Measurements from ENCODE around the genes DEFB131B and RNF121.

DNA sequence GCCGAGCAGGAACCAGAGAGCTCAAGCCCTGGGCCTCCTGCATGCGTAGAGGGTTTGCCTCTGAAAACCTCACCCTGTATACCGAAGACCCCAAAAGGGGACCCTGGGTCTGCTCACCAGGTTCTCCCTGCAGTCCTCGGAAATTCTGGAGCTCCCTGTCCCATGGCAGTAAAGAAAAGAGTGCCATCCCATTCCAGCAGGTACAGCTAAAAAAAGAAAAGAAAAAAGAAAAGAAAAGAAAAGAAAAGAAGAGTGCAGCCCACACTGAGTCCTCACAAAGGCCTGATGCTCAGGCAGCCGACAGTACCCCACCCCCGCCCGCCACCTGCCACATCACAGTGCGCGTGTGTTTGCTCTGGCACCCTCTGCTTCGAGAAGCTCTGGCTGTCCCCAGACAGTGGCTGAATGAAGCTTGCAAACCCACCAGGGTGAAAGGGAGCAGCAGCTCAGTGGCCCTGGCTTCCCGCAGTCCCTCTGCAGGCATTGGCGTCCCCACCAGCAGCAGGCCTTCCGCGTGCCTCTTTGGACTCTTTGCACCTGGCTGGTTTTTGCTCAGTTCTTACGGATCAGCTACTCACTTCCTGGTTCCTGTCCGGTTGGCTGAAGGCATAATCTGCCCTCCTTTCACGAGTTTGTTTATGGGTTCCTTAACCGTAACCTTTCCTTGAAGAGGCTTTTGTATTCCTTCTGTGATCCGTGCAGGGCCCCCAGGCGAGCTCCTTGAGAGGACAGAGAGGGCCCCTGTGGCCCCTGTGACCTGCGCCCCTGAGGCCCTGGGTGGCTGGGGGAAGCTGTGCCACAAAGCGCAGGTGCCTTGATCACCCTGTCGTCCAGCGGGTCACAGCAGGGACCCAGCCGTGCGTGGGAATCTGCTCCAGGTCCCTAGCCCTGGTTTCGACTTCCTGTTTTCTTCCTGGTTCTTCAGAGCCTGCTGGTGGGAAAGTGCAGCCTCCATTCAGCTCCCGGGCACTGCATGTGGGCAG, 28.1 kb upstream of the FADD start:
- PRO-cap, result no peak

DNA sequence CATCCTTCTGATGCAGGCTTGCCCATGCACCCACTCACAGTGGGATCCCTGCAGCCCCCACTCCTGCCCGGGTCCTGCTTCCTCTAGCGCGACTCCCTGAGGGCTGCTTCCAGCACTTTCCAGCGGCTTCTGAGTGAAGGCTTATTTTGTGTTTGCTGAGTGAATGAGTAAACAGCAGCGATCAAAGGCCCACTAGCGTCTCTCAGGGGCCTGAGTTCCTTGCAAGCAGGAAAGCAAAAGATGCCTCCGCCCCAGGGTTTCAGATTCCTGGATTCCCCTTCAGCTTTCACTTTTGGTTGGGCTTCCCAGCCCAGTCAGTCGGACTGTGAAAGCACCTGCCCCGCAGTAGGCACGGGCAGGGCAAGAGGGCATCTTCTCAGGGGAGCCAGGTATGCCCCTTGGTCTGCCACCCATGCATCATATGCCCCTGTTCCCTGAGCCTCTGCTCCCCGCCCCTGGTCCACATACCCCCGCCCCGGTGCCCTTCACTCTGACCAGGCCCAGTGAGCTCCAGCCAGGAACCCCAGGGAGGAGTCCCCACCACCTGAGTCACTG, 9.2 kb downstream of the FADD start:
- PRO-cap, result no peak

- PRO-cap, result no peak
Measured at GRCh38 chr11:70272004-70272630, 1.6 kb downstream of the PPFIA1 start.

GRCh38 chr11:70324701-70325178, 54.2 kb downstream of the PPFIA1 start:
- PRO-cap, result no peak

DNA sequence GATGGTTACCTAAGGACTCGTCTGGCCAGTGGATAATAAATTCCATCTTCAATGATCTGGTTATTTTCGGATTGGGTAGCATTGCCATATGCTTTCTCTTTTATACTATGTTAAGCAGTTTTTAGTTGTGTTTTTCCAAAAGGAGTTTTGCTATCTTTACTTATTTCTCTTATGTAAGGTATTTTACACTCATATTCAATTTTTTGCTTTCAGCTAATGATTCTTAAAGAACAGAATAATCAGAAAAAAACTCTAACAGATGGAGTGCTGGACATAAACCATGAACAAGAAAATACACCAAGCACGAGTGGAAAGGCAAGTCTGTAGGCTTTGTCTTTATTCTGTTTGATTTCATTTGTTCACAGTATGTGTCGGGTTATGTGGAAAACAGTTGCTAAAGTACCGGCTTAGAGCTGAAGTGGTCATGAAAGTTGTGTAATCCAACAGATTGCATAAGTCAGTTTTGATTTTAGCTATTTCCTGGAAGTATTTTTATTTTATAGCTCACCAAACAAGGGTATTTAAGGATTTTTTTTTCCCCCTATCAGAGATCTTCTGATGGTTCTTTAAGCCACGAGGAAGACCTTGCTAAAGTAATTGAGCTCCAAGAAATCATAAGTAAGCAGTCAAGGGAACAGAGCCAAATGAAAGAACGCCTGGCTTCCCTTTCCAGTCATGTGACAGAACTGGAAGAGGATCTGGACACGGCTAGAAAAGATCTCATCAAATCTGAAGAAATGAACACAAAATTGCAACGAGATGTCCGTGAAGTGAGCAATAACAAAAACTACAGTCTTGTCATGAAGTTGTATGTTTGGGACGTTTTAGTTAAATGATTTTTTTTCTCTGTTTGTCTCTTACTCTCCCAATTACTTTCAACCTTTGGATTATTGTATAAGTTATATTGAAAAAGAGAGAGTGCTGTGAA, 55.8 kb downstream of the PPFIA1 start:
- PRO-cap, result no peak

GRCh38 chr11:70428844-70429212, 30.5 kb downstream of the CTTN start:
- PRO-cap, result no peak

DNA sequence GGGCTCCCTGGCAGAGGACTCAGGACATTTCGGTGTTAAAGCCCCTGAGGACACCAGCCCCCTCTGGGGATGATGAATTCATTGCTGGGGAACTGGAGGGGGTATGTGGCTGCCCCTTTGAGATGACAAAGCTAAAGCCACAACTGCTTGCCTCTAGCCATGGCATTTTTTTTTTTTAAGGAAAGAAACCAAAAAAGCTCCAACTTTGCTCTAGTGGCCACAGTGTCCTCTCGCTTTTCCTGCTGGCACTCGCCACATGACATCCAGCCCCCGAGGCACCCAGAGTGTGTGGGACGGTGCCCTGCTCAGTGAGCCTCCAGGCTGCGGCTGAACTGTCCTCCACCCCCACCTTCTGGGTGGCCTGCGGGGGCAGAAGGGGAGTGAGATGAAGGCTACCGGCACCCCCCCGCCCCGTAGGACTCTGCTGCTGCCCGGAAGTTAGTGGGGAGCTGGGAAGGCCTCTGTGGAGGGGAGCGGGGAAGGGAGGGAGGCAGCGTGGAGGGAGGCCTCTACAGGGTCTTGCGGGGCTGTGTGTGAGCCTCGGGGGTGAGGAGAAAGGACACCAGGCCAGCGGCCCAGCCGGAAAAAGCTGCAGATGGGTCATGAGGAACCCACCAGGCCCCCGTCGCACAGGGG, 264.3 kb downstream of the CTTN start:
- PRO-cap, result no peak

DNA sequence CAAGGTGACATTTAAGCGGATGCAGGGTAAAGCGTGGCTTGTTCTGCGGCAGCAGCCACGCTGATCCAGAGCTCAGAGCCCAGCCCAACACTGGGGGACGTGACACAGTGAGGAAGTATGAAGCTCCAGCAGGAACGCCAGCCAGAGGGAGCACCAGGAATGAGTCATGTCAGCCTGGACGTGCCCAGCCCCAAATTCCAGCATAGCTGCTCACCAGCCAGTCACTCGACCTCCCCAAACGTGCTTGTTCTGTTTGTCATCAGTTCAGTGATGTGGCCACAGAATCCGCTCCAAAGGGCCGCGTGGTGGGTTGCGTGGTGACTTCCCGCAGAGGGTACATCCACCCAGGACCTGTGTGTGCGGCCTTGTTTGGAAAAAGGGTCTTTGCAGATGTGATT, 47.0 kb upstream of the SHANK2 start:
- PRO-cap, result no peak

- PRO-cap, result no peak
Measured at GRCh38 chr11:71454628-71455070, 1.6 kb downstream of the NADSYN1 start.

DNA sequence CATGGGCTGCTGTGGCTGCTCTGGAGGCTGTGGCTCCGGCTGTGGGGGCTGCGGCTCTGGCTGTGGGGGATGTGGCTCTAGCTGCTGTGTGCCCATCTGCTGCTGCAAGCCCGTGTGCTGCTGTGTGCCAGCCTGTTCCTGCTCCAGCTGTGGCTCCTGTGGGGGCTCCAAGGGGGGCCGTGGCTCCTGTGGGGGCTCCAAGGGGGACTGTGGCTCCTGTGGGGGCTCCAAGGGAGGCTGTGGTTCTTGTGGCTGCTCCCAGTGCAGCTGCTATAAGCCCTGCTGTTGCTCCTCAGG, 178 bp downstream of the KRTAP5-8 start:
- PRO-cap, result no peak

- PRO-cap, result no peak
Measured at GRCh38 chr11:71878386-71878645, at the start of gene DEFB131B. TSS of gene DEFB131B (plus strand) at chr11:71878453.

DNA sequence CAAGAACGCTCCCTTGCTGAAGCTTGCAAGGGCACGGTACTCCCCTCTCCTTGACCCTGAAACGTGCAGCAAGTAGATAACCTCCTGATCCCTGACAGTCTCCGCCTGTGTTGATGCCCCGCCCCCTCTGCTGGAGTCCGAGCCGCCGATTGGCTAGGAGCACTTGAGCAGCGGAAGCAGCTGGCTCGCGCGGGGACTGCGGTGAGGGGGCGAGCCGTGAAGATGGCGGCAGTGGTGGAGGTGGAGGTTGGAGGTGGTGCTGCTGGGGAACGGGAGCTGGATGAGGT, at the start of gene RNF121:
Gene RNF121 (plus strand): TSS at position 207 of the 287 bp plus-strand sequence.
- PRO-cap, result no peak

- PRO-cap, result no peak
Measured at GRCh38 chr11:72013264-72014252, 14.8 kb downstream of the IL18BP start.

DNA sequence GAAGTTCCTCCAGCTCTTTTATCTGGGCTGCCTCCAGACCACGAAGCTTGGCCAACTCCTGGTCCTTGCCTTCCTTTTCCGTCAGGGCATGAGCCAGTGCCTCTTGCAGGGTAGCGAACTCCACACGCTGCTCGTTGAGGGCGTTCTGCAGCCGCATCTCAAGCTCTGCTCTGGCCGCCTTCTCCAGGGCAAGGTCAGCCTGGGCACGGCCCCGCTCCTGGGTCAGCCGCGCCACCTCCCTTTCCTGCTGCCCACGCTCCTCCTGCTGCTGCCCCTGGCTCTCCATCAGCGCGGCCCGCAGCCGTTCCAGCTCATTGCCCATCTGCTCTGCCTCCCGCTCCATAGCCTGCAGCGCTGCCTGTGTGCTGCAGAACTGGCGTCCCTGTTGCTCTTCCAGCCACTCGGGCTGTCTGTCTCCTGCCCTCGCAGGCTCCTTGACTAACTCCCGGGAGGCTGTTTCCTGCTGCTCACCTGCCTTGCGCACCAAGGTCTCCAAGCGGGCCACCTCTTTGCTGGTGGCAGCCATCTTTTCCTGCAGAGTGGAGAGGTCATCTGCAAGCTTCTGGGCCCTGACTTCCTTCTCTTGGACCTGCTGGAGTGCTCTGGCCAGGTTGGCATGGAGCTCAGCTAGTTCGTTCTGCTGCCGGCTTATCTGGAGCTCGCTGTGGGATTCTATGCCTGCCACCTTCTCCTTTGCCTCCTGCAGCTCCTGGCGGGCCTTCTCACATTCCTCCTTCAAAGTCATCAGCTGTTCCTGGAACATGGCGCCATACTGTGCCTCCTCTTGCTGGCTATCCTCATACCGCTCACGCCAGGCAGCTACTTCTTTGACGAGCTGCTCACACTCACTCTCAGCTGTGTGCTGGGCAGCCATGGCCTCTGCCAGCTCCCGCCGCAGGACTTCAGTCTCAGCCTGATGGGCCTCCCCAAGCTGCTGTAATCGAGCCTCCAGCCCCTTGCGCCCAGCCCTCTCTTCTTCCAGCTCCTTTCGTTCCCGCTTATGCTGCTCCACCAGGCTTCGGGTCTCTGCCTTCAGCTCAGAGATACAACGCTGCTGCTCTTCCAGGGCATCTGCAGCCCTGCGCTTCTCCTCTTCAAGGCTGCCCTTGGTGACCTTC, 15.9 kb downstream of the IL18BP start:
- PRO-cap, result no peak

- PRO-cap, result no peak
Measured at GRCh38 chr11:72015838-72016347, 17.2 kb downstream of the IL18BP start.

DNA sequence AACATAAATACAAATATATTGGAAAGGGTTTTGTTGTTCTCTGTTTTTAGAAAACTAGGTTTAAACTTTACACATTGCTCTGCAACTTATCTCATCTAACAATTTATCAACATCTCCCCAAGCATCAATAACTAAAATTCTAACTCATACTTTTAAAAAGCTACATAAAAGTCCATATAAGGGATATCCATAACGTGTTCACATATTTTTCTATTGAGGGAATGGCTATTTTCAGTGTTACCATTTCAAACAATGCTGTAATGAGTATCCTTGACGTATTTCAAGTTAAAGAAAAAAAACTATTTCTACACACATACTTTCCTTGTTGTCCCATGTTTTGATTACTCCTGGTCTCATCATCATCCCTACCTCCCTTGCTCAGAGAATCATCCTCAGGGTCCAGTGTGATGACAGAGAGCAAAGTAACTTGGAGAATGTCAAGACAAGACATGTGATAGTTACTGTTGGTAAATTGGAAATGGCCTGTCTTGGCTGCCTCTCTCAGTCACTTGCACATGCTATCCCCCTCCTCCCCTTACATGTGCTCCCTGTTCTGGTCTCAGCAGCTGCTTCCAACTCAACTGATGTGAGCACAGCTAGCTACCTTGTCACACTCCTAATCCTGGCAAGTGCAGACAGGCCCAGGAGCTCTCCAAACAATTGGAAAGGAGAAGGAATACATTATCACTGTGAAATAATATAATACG, 21.9 kb downstream of the NUMA1 start:
- PRO-cap, result no peak

DNA sequence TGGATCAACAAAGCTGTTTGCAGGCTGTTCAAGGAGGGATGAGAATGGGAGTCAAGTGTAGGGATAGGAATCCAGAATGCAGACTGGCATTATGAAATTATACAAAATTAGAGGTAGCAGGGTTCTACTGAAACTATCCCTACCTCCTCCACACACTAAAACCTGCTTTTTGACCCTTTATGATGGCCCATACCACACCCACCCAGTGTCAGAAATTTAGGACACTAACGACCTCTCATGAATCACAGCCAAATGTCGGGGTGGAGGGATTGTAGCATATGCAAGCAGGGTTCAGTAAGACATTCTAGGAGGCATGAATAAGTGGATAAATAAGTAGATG, 964 bp downstream of the ANAPC15 start:
- PRO-cap, result no peak

DNA sequence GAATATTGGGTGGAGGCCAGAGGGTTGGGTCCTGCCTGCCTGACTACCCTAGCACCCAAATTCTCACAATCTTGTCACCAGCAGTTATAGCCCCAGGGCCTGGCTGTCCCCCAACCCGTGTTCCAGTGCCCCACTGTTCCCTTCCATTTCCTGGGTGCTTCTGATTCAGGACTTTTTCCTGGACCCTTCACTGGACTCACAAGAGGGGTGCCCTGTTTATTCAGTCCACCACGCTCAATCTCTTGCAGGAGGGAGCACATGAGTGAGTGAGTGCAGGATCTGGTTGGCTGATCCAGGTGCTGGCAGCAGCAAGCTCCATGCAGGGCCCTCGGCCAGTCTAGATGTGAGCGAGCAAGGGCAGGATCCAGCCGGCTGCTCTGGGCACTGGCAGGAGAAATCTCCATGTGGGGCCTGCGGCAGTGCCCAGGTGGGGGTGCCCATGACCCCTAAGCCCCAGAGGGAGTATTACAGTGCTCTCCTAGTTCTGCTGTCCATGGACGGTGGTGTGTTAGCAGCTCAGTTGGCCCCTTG, 11.5 kb upstream of the ANAPC15 start:
- PRO-cap, result no peak

GRCh38 chr11:72613865-72614579, 60.2 kb downstream of the PDE2A start:
- PRO-cap, result no peak

DNA sequence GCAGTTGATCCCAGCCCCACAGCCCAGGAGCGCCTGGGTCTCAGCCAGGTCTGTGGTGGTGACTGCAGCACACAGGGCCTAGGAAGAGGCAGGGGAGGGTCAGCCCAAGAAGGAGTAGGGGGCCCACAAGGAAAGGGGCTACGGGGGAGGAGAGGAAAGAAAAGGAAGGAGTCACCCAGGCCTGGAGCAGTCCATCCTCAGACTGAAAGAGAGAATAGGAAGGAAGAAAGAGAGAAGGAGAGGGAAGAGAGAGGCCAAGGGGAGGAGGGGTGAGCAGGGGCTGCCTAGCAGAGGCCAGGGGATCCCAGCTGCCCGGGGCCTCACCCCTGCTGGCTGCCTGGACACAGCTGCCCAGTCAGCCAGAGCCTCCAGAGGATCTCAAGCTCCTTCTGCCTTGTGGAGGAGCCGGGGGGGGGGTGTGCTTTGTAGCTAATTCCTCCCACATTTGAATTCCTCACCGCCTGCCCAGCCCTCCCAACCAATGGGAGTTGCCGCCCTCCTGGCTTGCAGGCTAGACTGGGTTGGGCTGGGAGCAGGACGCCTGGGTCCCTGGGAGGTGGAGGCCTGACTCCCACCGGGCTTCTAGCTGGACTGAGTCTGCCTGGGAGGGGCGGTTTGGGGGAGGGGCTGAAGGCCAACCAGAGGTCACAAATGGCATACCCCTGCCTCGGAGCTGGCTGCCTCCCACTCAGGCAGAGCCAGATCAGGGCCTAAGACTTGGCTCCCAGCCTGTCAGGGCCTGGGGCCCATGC, 29.0 kb upstream of the PDE2A start:
- PRO-cap, result no peak

Measured in neutrophil (primary cell).